Helper T cell (primary cell): ENCODE measurements around a stretch of chr3.

DNA sequence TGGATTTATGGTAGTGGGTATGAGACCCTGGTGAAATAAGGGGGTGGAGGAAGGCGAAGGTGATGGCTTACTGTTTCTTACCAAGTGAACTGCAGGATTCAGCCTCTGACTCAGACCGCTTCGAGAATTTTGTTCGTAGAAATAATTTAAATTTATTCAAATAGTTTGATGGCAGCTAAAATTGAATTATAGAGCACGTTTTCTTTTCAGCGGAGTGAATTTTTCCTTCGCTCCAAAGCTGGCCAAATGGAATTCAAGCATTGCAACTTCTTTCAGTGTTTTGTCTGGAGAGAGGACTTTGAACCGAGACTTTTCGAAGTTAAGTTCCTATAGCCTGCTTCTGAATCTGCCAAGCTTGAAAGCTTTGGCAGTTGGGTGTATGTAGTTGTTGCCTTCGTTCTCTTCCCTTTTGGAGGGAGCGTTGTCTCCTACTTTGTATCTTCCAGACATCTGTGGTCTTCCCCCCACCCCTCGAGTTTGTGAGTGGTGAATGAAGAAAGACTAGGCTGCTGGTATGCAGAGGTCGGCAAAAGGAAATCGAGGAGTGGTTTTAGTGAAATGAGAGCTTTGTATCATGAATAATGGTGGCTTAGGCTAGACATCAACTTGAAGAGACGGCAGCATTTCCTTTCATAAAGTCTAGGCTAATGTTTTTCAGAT is 1.2 kb downstream of the CTNNB1 start:
- PRO-cap, 2 experiments, result no peak in any of the 2 experiments

DNA sequence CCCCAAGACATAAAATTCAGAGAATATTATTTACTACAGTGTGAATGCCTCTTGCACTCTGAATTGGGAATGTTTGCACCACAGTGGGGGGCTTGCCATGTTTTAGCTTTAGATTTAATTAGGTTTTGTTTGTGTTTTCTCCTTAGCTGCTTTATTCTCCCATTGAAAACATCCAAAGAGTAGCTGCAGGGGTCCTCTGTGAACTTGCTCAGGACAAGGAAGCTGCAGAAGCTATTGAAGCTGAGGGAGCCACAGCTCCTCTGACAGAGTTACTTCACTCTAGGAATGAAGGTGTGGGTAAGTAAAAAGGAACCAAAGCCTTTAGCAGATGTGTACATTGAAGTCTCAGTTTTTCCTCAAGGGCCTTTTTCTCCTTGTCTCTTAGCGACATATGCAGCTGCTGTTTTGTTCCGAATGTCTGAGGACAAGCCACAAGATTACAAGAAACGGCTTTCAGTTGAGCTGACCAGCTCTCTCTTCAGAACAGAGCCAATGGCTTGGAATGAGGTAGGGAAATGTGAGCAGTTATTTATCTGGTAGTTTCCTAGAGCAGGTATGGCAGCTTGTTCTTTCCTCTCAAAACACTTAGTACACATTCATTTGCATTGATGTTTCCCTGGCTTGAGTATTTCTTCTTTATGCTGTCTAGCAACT is 37.0 kb downstream of the CTNNB1 start:
- PRO-cap, 2 experiments, result no peak in any of the 2 experiments

DNA sequence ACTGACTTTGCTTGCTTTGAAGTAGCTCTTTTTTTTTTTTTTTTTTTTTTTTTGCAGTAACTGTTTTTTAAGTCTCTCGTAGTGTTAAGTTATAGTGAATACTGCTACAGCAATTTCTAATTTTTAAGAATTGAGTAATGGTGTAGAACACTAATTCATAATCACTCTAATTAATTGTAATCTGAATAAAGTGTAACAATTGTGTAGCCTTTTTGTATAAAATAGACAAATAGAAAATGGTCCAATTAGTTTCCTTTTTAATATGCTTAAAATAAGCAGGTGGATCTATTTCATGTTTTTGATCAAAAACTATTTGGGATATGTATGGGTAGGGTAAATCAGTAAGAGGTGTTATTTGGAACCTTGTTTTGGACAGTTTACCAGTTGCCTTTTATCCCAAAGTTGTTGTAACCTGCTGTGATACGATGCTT is 40.7 kb downstream of the CTNNB1 start:
- PRO-cap, 2 experiments, result no peak in any of the 2 experiments

GRCh38 chr3:41240577-41240971 is 41.3 kb downstream of the CTNNB1 start:
- PRO-cap, 2 experiments, result no peak in any of the 2 experiments

DNA sequence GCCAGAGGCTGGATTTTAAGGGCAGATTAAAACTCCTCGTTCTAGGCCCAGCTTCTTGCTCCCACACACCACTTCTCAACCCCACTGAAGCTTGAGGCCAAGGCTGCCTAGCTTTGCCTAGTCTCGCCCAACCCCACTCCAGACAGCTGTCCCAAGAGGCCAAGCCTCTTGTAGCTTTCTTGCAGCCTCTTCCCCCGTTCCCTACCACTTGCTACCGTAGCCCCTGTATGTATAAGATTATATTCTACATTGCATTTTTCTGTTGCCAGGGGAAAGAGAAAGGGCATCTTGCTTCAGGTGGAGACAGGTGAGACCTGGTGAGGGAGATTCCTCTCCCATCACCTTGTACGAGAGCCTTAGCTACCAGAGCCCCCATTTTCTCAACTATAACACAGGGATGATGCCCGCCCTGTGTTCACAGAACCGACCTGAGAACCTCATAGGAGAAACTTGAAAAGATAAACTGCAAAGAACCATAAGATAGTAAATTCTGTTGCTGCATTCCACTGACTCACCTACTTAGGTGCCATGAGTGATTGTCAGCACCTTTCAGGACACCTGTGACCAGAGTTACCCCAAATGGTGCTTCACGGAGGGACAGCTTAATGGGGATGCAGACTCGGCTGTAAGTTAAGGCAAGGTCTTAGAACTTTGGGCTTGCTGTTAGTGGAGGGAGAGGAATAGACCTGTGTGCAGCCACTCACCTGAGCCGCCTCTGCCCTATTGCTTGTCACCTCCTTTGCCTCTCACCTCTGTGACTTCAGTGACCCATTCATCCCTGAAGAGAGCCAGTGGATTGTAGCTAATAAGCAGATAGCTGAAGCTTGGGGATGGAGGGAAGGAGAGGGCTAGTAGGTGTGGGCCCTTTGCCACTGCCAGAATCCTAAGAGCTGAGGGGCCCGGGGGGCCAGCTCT is 44.6 kb downstream of the CTNNB1 start:
- PRO-cap, 2 experiments, result no peak in any of the 2 experiments

GRCh38 chr3:41400701-41401023 is 201.4 kb downstream of the CTNNB1 start:
- PRO-cap, 2 experiments, result no peak in any of the 2 experiments

GRCh38 chr3:42106356-42107131 is 15.4 kb downstream of the TRAK1 start:
- PRO-cap, 2 experiments, result no peak in any of the 2 experiments

GRCh38 chr3:42188338-42188647 is 77.7 kb downstream of the CCK start:
- PRO-cap, 2 experiments, result no peak in any of the 2 experiments

DNA sequence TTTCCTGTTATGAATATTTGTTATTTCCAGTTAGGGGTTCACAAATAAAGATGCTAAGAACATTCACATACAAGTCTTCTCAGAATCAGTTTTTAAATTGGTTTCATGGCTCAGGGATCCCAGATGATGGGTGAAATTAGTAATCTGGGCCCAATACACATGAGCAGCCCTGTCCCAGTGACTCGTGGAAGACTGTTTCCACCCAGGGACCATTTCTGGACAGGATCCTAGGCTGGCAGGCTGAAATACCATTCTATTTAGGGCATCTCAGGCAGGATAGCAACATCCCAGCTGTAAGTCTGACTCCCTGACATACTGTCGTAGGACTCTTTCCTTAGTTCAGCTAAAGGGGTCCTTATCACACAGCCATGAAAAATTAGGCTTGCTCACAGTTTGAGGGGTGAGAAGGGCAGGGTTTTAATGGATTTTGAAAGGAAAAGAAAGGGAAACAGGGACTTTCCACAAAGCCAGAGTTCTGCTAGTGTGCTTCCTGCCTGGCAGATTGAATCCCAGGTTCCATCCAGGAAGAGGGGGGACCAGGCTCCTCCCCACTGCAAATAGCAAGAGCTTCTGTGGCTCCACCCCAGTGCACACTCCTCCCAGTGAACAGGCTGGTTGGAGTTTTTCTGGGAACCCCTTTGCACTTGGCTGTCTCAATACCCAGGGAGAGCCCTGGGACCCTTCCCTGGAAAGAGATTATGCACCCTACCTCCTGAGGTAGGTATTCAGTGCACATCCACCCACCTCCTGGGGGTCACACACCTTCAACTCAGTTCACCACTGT is 41.3 kb upstream of the LYZL4 start:
- PRO-cap, 2 experiments, result no peak in any of the 2 experiments

DNA sequence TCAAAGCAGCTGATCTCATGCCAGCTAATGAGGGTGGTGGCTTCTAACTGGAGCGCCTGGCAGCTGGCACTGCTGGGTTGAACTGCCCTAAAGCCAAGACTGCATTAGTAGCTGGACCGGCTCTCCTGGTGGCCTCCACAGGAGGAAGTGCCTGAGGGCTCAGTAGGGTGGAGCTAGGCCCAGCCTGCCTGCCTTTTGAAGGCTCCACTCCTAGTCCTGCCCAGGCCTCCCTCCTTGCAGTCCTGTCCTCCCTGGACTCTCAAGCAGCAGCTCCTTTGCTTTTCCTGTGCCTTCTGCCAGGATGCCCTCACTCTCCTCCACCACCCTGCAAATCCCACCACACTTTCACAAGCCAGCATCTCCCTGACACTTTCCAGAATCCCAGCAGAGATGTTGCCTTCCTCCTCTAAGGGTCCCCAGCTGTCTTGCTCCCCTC is 25.6 kb upstream of the VIPR1 start:
- PRO-cap, 2 experiments, result no peak in any of the 2 experiments

DNA sequence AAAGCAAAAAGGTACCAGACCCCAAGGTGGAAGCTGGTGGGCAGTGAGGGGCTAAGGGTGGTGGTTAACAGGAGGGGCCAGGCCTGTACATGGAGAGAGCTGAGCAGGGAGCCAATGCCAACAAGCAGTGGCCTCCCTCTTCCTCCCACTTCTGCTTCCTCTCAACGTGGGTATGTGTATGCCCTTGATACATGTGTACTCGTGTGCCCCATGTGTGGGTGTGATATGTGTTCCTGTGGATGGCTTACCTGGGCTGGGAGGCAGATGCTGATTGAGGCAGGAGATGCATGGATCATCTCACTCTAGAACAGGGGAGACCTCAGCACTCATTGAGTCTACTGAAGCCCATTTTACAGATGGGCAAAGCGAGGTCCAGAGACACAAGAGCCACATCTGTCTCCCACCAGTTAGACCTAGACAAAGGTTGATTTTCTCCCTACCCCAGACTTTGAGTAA is 939 bp downstream of the VIPR1 start:
- PRO-cap, 2 experiments, result no peak in any of the 2 experiments

GRCh38 chr3:42530652-42531103 is 28.2 kb downstream of the VIPR1 start:
- PRO-cap, 2 experiments, result no peak in any of the 2 experiments

DNA sequence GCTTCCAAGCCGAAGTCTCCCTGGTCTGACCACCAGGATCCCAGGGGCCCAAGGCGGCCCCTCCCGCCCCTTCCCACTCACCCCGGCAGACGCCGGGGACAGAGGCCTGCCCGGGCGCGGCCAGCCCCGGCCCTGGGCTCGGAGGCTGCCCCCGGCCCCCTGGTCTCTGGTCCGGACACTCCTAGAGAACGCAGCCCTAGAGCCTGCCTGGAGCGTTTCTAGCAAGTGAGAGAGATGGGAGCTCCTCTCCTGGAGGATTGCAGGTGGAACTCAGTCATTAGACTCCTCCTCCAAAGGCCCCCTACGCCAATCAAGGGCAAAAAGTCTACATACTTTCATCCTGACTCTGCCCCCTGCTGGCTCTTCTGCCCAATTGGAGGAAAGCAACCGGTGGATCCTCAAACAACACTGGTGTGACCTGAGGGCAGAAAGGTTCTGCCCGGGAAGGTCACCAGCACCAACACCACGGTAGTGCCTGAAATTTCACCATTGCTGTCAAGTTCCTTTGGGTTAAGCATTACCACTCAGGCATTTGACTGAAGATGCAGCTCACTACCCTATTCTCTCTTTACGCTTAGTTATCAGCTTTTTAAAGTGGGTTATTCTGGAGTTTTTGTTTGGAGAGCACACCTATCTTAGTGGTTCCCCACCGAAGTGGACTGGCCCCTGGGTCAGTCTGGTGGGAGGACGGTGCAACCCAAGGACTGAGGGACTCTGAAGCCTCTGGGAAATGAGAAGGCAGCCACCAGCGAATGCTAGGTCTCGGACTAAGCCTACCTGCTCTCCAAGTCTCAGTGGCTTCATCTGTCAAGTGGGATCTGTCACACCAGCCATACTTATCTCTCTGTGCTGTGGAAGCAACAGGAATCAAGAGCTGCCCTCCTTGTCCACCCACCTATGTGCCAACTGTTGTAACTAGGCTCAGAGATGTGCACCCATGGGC is 34.1 kb downstream of the VIPR1 start:
- PRO-cap, 2 experiments, result no peak in any of the 2 experiments

DNA sequence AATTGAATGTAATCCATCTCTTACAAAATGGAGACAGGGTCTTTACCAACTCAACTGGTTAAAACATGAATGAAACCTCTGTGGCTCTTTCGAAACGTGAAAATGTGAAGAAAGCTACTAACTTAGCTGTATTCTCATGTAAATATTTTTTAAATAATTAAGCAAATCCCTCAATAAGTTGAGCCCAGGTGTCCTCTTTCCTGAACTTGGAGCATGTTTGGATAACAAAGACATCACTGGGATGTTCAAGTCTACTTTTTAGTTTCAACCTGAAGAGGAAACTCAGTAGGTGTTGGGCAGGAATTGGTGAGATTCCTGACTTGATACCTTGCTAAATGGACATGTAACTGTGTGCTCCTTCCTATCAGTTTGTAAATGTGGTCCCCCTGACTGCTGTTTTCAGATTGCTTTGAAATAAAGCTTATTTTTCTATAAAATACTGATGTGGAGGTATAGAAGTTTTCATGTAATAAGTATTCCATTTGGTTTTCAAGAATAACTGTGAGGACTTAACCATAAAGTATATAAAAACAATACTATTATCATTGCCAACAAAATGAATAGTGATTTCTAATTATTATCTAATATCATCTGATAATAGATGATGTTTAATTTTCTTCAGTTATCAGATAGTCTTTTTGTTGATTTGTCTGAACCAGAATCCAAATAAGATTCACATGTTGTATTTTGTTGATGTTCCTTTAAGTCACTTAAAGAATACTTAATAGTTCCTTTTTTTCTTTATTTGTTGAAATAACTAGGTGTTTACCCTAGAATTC is 4.1 kb downstream of the SS18L2 start:
- PRO-cap, 2 experiments, result no peak in any of the 2 experiments

DNA sequence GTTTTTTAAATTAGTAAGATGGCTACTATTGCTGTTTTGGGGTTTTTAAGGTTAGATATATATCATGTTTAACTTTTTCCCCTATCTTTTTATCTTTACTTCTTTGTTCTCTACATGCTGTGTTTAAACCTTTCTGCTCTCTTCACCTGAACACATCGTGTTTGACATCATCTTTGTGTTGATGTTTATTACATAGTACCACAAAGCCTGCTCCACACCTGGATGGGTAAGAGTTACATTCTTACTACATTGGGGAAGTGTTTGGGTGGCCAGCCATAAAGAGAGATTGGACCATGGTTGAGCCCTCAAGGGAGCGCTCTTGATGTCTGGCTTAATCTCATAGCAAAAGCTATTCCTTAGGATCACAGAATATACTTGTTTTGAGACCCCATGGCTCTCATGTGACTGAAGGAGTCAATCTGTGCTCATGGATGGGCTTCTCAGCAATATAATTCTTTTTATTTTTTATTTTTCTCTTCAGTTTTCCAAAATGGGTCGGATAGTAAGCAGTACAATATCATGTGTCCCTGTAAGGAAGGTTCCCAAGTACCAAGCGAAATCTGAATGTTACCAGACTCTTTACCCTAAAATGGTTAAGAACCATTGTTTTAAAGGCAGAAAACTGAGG is 23.0 kb upstream of the ZBTB47 start:
- PRO-cap, 2 experiments, result no peak in any of the 2 experiments

DNA sequence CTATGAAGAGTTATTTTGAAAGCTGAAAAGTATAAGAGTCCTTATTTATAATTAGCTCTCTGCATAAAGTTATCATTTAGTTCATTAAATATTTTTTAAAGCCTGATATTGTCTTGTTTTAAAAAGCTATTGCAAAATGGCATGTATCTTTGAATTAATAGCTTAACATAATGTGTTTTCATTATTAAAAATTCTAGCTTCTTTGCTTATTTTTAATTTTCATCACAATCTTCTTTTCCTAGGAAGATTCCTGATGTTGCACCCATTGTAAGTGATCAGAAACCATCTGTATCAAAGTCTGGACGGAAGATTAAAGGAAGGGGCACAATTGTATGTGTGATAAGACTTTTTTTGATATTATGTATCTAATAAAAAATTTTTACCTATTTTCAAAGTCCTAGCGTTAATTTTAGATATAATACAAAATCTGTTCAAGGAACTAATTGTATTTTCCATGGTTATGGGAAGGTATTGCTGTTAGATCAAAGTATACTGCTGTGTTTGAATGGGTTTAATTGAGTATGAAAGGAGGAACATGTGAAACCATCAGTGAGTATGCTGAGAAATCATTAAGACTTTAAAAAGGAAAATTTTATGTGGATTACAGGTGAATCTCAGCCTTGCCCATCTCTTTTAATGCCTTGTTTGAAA is 19.0 kb upstream of the ZBTB47 start:
- PRO-cap, 2 experiments, result no peak in any of the 2 experiments

DNA sequence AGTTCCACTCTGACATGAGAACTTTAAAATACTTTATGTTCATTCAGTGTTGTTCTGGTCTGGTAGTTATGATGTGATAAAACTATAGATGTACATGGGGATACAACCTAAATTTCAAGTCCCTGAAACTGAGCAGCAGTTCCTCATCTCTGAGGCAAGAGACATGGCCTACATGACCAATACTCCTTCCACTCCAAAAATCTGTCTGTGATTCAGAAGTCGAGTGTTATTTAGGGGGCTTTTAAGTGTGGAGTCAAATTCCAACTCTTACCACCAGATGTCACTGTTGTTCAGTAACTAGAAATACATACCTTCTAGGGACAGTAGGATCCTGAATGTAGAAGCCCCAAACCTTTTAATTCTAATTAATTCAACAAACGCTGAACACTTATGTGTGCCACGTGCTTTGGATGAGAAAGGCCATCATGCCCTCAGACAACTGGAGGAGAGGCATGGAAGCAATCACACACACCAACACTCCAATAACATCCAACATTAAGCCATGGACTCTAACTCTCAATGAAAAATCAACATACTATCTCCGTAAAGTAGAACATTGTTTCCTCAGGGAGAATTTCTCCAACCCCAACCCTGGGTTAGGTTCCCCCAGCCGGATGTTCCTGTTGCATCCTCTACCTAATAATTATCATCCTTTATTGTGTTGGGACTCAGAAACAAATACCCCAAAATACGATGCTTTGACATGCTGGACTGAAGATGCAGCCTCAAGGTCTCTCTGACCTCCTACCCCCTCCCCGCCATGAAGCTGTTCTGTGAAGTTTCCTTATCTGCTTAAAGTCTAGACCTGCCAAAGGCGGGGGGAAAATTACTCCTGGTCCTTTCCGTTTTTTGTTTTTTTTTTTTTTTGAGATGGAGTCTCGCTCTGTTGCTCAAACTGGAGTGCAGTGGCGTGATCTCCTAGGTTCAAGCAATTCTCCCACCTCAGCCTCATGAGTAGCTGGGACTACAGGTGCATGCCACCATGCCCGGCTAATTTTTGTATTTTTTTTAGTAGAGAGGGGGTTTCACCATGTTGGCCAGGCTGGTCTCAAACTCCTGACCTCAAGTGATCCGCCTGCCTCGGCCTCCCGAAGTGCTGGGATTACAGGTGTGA is 8.0 kb upstream of the CCDC13 start:
- PRO-cap, 2 experiments, result no peak in any of the 2 experiments

DNA sequence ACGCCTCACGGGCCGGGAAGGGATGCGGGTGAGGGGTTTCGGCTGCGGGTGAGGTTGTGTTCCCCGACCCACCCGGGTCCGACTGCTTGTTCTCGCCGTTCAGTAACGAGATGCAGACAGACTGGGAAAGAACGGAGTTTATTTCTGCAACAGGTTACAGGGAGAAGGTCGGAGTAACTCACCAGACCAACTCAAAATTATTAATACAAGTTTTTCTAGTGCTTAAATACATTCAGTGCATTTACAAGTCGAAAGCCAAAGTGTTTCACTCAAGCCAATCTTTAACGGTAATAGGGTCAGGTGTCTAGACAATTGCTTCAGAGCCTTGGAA is 492 bp upstream of the HIGD1A start:
- PRO-cap, 2 experiments, result no peak in any of the 2 experiments

- PRO-cap, 2 experiments, result no peak in any of the 2 experiments
Measured at GRCh38 chr3:42850526-42851605, 24.8 kb downstream of the CYP8B1 start.

DNA sequence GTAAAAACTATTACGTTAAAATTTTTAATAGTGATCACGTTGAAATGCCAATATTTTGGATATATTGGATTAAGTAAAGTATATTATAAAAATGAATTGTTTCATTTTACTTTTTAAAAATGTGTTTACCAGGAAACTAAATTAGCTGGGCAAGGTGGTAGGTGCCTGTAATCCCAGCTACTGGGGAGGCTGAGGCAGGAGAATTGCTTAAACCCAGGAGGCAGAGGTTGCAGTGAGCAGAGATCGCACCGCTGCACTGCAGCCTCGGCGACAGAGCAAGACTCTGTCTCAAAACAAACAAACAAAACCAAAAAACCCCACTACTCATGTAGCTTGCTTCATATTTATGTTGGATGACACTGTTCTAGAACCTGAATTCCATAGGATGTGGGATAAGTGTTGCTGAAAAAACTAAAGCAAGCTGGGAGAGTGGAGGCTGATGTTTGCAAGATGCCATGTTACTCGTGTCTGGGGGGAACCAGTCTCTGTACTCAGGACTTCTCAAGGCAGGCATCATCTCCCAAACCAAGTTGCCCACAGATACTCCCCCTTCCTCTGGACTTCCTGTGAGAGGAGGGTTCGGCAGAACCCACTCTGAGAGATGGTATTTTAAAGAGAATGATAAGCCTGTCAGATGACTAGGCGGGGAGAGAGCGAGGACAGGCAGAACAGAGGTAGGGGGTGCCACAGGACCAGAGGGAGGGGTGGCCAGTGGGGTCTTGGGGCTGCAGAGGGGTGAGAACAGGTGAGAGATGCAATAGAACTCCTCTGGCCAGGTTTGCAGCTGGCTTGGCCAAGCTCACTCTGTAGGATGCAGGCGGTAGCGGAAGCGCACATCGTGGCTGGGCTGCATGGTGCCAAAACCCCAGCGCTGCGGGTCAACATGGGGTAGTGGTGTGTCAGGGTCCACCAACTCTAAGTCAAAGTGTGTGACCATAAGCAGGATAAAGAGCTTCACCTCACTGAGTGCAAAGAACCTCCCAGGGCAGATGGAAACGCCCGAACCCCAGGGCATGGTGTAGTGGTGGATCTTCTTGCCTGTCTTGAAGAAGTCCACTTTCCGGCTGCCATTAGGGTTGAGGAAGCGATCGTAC is 1.8 kb downstream of the CYP8B1 start:
- PRO-cap, 2 experiments, result no peak in any of the 2 experiments